PC-3 (cell line): ENCODE data around the genes DNAH11, GPNMB and IGF2BP3.

DNA sequence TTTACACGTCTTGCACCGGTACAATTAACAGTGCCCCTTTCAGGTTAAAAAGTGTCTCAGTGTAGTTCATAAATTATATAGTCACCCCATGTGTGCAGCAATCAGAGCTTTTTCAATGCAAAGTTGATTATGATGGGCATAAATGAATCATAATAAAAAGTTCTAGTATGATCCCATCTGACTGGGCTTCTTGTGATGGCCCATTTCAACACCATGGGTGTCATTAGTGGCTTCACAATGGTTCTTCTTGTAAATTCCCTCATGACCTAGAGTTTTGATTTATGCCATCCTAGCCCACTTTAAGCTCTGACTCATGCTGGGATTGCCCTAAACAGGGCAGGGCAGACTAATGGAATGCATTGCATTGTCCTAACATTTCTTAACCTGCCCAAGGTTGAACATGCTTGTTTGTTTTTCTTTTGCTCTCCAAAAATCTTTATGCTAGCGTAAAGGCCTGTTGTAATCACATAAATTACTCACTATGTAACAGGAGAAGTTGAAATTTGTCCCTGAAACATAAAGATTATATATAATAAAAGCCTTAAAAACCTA, 22.2 kb downstream of the ITGB8 start:
- RAMPAGE, long total RNA = no peak

DNA sequence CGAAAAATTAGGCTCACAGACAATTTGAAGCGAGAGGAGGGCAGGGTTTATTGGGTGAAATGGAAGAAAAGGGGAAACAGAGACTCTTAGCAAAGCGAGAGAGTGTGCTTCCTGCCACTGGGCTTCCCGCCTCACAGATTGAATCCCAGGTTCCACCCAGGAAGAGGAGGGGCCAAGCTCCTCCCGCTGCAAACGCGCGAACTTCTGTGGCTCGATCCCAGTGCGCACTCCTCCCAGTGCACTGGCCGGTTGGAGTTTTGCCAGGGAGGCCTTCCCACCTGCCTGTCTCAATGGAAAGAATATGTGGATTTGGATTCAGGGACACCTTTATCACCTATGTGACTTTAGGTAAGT, 48.4 kb upstream of the SP8 start:
- RAMPAGE, long total RNA = no peak

DNA sequence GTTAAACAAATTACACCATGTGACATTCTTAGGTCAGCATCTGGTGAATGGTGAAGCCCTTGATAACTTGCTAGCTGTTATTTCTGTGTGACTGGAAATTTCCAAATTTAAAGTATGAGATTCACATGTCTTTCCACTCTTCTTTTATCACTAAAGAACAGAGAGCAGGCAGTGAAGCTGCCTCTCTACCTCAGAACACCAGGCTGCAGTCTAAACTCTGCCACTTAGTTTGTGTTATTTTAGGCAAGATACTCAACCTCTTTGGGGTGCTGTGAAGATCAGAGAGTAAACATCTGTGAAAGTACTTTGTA, 15.5 kb upstream of the SP4 start:
- RAMPAGE, long total RNA = no peak

- RAMPAGE, long total RNA = no peak
Measured at GRCh38 chr7:21542674-21543645, at the start of gene DNAH11. Gene DNAH11, plus strand, starts transcription at chr7:21543039.

GRCh38 chr7:22123073-22123750, 177.5 kb upstream of the CDCA7L start:
- RAMPAGE, long total RNA = no peak

GRCh38 chr7:22274242-22274697, 82.7 kb downstream of the RAPGEF5 start:
- RAMPAGE, long total RNA = no peak

DNA sequence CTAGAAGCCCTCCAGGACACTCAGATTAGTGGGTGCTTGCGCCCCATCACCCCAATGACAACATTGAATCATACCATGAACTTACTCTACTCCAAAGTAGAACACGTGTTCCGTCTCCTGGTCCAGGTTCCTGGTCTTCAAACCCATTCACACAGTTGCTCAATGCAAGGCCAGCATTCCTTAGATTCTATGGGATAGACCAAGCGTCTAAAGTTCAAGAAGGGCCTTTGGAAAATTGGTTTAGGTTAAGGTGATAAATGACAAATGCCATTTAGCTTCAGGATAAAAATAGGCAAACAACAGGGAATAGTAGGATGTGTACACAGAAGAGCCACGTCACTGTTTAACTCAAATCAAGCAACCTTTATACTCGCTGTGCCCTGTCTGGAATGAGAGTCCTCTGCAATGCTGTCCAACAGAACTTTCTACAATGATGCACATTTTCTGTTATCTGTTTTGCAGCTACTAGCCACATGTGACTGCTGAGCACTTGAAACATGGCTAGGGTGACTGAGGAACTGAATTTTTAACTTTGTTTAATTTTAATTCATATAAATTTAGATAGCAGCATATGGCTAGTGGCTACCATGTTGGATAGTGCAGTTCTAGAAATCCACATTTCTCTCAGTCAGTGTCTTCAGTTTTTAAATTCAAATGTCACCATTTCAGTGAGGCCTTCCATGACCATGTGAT, 2.4 kb upstream of the RAPGEF5 start:
- RAMPAGE, long total RNA = no peak

DNA sequence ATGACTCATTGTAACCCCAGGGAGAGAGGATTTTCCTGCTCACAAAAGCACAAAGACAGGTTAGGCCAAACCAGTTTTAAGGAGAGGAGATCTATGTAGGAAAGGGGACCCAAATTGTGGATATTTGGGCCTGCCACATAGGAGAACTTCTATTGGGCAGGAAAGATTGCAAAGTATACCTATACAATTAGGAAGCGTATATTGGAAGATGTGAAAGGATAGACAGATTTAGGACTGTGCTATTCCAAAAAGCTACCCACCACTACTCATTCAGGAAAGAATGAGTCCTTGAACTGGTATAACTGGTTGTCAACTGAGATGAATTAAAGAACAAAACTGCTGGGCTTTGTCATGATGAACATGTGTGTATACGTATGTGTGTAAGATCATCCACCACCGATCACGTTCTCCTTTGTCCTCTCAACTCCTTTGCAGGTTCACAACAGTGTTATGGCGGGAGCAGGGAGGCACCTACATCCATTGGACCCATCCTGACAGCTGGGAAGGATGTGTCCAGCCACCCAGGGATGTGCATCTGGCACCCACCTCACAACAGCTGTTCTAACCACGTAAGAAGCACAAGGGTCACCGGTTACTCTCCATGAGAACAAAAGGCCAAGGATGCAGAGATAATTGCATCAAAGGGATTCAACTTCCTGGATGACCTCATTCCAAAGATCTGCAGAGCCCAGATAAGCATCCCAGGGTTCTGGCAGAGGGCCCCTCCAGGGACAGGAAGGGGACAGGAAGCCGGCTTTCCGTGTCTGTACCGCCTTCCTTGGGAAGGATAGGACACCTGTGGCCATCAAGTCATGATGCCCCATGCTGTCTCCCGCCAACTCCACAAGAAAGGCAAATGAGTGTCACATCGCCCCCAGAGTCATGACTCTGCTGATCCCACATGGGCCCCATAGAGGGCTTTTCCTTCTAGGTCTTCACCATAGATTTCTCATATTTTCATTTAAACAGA, 66.2 kb downstream of the STEAP1B start:
- RAMPAGE, long total RNA = no peak

DNA sequence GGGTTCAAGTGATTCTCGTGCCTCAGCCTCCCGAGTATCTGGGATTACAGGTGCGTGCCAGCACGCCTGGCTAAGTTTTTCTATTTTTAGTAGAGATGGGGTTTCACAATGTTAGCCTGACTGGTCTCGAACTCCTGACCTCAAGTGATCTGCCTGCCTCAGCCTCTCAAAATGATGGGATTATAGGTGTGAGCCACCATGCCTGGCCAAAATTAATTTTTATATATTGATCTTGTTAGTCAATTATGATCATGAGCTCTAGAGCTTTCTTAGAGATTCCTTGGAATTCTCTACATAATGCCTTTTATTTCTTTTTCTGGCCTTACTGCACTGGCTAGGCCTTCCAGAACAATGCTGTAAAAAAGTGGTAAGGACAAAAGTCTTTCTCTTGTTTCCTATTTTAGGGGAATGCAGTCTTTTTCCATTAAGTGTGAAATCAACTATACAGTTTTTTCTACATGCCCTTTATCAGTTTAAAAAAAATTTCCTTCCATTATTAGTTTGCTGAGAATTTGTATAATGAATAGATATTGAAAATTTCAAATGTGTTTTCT, 13.1 kb upstream of the STEAP1B start:
- RAMPAGE, long total RNA = no peak

GRCh38 chr7:22664990-22665942, 61.7 kb upstream of the IL6 start:
- RAMPAGE, long total RNA = no peak

DNA sequence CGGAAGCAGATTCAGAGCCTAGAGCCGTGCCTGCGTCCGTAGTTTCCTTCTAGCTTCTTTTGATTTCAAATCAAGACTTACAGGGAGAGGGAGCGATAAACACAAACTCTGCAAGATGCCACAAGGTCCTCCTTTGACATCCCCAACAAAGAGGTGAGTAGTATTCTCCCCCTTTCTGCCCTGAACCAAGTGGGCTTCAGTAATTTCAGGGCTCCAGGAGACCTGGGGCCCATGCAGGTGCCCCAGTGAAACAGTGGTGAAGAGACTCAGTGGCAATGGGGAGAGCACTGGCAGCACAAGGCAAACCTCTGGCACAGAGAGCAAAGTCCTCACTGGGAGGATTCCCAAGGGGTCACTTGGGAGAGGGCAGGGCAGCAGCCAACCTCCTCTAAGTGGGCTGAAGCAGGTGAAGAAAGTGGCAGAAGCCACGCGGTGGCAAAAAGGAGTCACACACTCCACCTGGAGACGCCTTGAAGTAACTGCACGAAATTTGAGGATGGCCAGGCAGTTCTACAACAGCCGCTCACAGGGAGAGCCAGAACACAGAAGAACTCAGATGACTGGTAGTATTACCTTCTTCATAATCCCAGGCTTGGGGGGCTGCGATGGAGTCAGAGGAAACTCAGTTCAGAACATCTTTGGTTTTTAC, 770 bp upstream of the IL6 start:
- RAMPAGE, long total RNA = no peak

DNA sequence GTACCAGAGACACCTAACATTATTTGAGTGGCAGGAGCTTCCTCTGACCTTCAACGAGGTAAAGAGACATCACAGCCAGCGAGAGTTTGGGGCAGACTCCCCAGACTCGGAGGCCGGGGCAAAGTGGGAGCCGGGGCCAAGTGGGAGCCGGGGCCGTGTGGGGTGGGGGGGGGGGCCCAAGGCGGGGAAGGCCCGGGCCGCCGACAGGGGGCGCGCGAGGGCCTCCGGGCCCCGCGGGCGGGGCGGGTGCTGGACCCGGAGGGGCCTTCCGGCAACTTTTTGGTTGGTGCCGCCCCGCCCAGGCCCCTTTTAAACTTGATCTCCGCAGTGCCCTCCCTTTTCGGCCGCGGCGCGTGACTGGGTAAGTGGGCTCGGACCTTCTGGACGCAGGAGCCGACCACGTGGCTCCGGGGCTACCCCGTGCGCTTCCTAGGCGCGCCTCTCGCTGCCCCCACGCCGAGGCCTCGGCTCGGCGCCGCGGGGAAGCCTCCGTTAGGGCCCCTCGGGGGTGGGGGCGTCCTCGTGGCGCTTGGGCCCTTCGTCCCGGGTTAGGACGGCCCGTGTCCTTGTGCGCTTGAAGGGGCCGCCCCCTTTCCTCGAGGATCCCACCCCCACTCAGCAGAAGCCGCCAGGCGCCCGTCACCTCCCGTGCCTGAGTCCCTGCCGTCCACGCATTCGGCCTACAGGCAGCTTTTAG, 31.4 kb upstream of the TOMM7 start:
- RAMPAGE, long total RNA = no peak

- RAMPAGE, long total RNA = no peak
Measured at GRCh38 chr7:22858829-22859587, 36.4 kb upstream of the TOMM7 start.

GRCh38 chr7:23127829-23128301, 22.3 kb downstream of the KLHL7 start:
- RAMPAGE, long total RNA = no peak

GRCh38 chr7:23246518-23247094, at the start of gene GPNMB:
Gene GPNMB, plus strand, starts transcription at chr7:23246775.
- RAMPAGE, long total RNA = no peak

DNA sequence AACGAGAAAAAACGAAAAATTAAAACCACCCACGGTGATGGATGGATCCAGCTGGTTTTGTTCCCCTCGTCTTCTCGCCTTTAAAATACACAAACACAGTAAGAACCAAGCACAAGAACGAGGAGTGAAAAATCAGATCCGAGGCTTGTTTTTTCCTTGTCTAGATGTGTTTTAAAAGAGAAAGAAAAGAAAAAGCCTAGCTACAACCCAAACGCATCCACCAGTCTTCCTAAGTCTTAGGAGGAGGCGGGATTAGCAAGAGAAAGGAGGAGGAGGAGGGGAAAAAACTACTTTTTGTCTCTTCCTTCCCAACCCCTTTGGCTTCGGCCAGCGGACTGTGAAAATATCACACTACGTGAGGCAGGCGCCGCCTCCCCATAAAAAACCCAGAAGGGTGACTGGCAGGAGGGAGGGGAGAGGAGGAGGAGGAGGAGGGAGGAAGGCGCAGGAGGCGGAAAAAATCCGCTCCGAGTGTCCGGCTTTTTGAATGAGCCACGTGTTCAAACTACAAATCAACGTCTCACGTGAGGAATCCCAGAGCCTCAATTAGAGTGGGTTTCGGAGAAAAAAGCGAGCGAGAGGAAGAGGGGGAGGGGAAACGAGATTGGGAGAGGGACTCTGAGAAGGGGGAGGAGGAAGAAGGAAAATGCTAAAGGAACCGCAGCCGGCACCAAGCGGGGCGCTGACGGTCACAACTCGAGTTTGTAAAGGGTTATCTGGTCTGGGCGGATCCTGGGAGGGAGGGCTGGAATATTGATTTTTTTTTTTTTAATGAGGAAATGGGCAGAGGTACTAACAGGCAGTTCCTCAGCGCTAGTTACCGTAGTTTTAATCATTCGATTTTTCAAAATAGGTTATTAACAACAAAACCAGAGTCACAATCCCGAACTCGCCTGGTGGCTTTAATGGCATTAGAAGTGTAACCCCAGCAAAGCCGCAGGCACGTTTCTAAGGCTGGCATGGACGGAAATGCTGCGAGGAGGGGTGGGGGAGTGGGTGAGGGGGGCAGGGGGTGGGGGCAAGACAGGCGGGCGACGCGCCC, at the start of gene IGF2BP3:
IGF2BP3 (minus strand) TSS at position 353 of the 1,042 bp plus-strand sequence.
- RAMPAGE, long total RNA = start-site peak on the minus strand centred at position 238 of the sequence, 28 bp wide, 17 and 43 reads in 2 replicates

GRCh38 chr7:23504680-23505453, 26.9 kb downstream of the TRA2A start:
- RAMPAGE, long total RNA = no peak

GRCh38 chr7:23521498-23521967, 10.2 kb downstream of the TRA2A start:
- RAMPAGE, long total RNA = no peak

GRCh38 chr7:24572848-24572936, 560 bp upstream of the PALS2 start:
- RAMPAGE, long total RNA = no peak

DNA sequence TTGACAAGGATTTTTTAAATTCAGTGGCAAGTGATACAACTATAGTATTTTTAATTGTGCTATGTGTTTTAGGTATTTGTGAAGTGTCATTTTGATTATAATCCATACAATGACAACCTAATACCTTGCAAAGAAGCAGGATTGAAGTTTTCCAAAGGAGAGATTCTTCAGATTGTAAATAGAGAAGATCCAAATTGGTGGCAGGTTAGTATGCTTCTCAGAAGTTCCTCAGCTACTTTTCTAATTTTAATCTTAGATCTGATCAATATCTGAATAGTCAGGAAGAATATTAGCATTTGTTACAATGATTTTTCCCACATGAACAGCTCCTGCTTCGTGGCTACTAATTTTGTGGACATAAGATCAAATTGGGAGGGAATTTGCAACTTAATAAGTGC, 90.3 kb downstream of the PALS2 start:
- RAMPAGE, long total RNA = no peak